Cardiac muscle cell (in vitro differentiated cells and primary cell): ENCODE data around the genes PRKCQ and ITIH5.

- RAMPAGE, long total RNA = no peak
- RRBS = no CpG with 5 or more reads among the region's 9 CpGs
Measured at GRCh38 chr10:6090269-6090984, 1.6 kb downstream of the RBM17 start.

- RAMPAGE, long total RNA = no peak
- RRBS = no CpG with 5 or more reads among the region's 10 CpGs
Measured at GRCh38 chr10:6104620-6105266, 15.9 kb downstream of the RBM17 start.

DNA sequence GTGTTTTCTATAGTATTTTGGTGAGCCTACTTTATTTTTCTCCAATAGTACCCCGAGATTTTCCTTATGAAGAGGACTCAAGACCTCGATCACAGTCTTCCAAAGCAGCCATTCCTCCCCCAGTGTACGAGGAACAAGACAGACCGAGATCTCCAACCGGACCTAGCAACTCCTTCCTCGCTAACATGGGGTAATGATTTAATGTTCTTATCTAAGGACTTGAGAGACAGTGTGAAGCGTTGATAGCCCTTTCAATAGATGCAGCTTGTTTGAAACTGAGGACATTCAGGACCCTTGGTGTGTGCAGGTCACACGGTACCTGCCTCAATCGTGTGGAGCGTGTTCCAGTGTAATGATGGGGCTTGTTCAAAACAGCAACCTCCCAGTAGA lies 21.1 kb downstream of the RBM17 start:
- RAMPAGE, long total RNA = no peak
- RRBS = no CpG with 5 or more reads among the region's 10 CpGs

- RAMPAGE, long total RNA = no peak
- RRBS = 2% methylated on average over 42 of the region's 74 CpGs
Measured at GRCh38 chr10:6145039-6145635, 56.3 kb downstream of the RBM17 start.

DNA sequence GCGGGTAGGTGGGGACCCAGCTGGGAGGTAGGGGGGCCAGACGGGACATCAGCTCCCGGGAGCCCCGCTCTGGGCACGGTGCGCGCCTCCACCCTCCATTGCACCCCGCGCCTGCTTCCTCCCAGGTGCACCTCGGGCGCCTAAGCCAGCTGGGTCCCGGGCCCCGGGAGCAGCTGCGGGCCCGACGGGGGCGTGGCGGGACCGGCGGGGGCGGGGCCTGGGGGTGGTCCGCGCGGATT lies 39.3 kb upstream of the PFKFB3 start:
- RAMPAGE, long total RNA = no peak
- RRBS = 3% methylated on average over 20 of the region's 24 CpGs

DNA sequence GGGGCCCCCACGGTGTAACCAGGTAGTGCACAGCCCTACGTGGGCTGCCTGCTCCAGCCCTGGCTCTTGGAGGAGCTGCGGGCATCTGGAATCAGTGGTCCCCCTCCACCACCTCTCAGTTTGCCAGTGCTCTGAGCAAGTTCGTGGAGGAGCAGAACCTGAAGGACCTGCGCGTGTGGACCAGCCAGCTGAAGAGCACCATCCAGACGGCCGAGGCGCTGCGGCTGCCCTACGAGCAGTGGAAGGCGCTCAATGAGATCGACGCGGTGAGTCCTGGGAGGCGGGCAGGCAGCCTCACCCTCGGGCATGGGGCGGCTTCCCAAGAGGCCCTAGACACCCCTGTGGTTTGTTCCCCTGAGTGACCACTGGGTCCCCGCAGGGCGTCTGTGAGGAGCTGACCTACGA lies 18.5 kb downstream of the PFKFB3 start:
- RAMPAGE, long total RNA = no peak
- RRBS = no CpG with 5 or more reads among the region's 21 CpGs

GRCh38 chr10:6314516-6315305 lies 112.0 kb downstream of the PFKFB3 start:
- RAMPAGE, long total RNA = no peak
- RRBS = no CpG with 5 or more reads among the region's 12 CpGs

- RAMPAGE, long total RNA = no peak
- RRBS = no CpG with 5 or more reads among the region's 11 CpGs
Measured at GRCh38 chr10:6347975-6348538, 145.3 kb downstream of the PFKFB3 start.

DNA sequence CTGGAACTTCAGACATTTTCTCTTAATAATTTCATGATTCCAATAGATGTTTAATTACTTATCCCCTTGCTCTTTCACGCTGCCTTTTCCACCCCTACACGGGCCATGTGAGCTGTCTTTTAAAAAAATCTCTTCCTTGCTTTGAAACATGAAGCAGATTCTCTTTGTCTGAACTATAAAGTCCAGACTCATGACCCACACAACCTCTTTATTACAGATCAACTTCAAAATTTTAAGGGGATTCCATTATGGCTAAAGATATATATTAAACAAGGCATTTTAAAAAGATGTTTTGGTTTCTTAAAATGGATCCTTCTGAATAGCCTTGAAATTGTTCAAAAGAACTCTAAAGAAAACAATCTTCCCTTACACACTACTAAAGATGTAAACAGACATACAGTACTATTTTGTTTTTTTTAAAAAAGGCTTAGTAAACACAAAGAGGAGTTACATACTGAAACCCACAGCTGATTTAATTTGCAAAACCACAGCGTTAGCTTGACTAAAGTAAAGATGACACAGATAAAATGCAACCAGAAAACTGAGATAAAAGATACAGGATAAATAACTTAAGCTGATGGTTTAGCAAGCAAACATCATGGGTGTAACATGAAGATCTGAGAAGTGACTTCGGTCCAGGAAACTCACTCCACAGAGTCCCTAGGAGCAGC lies 22.0 kb downstream of the PRKCQ start:
- RAMPAGE, long total RNA = no peak
- RRBS = no CpG with 5 or more reads among the region's 4 CpGs

DNA sequence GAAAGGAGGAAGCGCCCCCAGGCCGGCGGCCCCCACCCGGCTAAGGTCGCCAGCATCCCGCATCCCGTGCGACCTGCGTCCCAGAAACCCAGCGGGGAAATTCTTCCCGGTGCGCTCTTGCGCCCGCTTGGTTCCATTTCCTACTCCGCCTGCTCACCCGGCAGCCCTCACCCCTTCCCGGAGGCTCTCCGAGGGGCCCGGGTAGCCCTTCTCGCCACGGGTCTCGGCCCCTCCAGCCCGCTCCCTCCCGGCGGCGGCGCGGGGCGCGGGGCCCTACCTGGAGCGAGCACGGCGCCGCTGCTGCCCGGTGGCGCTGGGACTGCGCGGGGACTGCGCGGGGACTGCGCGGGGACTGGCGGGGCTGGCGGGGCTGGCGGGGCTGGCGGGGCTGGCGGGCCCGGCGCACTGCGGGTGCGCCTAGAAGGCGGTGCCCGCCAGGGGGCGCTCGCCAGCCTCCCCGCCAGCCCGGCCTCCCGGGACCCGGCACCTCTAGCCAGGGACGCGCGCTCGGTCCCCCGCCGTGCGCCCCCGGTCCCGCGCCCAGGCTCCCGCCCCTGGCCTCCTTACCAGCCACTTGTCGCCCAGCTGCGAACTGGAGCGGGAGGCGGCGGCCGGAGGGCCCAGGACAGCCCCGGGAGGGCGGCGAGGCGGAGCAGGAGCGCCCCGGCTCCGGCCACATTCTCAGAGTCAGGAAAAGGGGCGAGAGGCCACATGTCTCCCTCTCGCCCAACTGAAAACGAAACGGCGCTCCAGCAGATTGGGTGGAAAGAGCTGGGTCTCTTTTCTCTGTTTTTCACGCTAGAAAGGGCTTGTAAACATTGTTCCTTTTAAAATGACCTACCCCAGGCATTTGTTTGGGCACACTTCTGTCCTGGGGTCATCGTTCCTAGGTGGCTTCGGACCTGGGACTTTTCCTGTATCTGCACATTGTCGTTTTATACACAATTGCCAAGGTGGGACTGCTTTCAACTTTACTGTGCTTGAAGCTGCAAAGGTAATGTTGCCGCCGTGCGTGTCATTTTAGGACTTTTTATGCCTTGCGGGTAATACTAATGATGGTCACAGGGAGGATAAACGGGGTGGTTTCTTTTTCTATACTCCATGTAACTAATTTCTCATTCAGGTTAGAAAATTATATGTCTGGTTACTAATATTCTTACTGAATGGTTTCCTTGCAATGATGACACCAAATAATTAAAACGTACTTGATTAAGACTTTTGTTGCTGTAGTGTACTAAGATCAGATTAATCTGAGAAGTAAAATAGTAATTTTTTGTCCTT lies at the start of gene PRKCQ:
TSS of gene PRKCQ (minus strand) at position 343 of the 1,281 bp plus-strand sequence.
- RAMPAGE, long total RNA = no peak
- RRBS = 2% methylated on average over 67 of the region's 98 CpGs

DNA sequence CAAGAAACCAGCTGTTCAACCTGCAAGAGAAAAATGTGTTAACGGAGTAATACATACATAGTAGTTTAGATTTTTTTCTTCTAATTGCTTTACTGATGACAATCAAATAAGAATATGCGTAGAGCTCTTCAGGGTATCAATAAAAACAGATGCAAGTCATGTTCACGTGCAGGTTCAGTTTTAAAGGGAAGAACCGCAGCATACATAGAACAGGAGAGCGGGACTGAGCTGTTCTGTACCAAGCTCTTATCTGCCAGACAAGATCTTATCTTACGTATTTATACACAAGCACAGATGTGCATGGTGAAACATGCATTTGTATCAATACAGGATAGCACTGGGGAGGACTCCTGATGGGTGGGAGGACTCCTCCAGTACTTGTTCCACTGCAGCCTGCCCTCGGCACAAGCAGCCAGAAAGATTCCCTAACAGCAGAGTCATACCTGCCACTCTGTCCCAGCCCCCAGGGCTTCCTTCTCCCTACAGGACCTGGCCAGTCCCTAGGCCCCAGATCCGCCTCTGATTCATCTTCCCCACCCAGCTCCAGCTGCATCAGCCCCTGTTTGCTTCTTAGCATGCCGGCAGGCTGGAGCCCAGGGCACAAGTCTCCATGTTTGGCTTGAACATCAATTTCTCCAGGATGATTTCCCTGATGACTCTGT lies 13.1 kb upstream of the PRKCQ start:
- RAMPAGE, long total RNA = no peak
- RRBS = no CpG with 5 or more reads among the region's 9 CpGs

- RAMPAGE, long total RNA = no peak
- RRBS = no CpG with 5 or more reads among the region's 6 CpGs
Measured at GRCh38 chr10:6597374-6598002, 17.4 kb upstream of the PRKCQ start.

DNA sequence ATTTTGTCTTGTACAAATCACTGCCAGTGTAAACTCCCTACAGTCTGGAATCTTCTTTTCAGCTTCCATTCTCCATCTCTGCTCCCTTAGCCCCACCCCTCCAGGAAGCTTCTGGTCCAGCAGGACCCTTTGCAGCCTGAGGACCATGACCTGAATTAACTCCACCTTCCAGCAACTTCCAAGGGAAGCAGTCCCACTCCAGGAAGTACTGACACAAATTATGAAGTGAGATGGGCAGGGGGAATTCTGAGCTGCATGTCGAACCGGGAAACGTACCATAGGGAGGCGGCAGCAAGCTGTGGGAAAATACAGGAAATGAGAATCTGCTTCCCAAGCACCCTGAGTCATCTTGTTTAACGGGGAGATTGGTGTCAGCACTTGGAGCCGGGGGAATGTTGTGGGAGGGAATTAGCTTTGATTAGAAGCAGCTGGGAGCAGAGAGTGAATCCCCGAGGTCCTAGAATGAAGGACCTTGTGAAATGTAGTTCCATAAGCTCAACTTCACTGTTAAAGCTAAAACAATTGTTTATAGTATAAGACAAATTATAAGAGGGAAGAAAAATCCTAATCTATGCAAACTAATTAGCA lies 141.3 kb upstream of the PRKCQ start:
- RAMPAGE, long total RNA = no peak
- RRBS = 0% methylated on average over 3 of the region's 7 CpGs

DNA sequence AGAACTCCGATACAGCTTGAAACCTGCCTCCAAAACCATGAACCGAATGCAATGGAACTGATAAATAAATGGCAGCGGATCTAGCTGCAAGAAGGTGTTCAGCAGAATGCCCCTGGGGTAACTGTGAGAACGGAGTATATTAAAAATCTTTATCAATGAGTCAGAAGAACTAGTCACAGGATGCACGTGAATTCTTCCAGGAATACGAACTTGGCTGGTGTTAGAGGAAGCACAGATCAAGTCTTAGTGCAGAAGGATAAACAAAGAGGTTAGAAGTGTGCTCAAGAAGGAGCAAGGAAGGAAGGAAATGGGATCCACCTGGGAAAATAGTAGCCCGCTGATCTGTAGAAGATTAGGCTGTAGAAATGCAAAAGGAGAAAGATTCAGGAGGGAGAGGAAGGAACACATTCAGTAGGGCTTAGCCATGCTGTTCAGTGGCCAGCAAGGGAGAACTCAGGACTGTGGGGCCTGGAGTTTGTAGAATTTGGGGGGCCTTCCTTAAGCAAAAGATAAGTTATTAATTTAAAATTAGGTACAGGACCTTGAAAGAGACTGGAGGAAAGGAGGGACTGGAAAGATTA lies 142.2 kb upstream of the PRKCQ start:
- RAMPAGE, long total RNA = no peak
- RRBS = no CpG with 5 or more reads among the region's 7 CpGs

- RAMPAGE, long total RNA = no peak
- RRBS = no CpG with 5 or more reads among the region's 10 CpGs
Measured at GRCh38 chr10:6916840-6917588, 336.9 kb upstream of the PRKCQ start.

- RAMPAGE, long total RNA = no peak
- RRBS = 2% methylated on average over 13 of the region's 57 CpGs
Measured at GRCh38 chr10:7408982-7410192, 1.4 kb downstream of the SFMBT2 start.

DNA sequence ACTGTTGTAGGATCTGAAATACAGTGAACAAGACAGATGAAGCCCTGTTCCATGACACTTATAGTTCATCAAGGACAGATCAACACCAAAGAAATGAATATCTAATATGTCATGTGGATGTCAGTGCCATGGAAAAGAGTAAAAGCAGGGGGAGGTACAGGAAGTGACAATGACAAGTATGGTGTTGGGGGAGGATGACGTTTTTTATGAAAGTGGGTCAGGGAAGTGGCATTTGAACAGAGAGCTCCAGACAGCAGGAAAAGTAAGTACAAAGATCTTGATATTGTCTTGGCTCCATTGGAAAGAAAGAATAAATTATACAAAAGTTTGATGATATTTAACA lies 7.0 kb upstream of the SFMBT2 start:
- RAMPAGE, long total RNA = no peak
- RRBS = no CpG with 5 or more reads among the region's 1 CpG

DNA sequence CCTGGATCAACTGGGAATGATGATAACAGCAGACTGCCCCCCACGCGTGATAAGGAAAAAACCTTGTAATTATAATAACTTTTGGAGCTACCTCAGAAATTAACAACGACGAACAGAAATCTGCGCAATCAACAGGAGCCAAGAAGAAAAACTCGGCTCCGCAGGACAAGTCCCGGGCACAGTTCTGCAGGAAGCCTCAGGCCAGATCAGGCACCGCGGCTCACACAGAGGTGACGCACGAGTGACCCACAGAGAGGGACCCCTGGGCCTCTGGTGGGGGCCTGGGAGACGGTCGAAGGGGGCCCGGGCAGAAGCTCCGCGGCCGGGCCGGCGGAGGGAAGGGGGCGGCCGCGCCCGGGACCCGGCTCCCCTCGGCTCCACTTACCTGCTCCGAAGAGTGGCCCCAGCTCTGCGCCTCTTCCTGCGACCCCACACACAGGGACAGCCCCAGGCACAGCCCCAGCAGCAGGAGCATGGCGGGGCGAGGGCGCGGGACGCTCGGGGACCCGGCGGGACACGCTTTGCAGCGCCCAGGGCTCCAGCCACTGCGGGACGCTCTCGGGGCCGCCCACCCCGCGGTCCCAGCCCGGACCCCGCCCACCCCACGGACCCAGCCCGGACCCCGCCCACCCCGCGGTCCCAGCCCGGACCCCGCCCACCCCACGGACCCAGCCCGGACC lies at the start of gene ITIH5:
TSS of gene ITIH5 (minus strand) at position 549 of the 680 bp plus-strand sequence.
- RAMPAGE, long total RNA = no peak
- RRBS = 2% methylated on average over 10 of the region's 56 CpGs

GRCh38 chr10:7788276-7789298 lies 610 bp downstream of the ATP5F1C start:
- RAMPAGE, long total RNA = no peak
- RRBS = 4% methylated on average over 7 of the region's 50 CpGs

DNA sequence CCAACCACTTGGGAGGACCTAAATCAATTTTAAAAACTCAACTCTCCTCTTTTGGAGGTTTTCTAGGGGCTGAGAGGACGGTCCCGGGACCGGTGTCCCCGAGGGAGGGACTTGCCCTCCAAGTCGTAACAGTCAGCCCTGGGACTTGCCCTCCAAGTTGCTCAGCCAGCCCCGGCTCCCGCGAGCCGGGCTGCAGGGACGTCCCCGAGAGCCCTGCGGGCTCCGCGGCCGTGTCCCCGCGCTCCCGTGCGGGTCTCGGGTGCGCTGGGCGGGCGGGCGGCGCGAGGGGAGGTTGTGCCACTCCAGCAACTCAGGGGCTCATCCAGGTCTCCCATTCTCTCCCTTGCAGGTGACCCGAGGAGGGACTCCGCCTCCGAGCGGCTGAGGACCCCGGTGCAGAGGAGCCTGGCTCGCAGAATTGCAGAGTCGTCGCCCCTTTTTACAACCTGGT lies 475 bp downstream of the GATA3 start:
- RAMPAGE, long total RNA = no peak
- RRBS = 4% methylated on average over 4 of the region's 34 CpGs